Bronchus fibroblast of lung (primary cell): ENCODE data around the genes EQTN, LINGO2, TOPORS and DNAJA1.

DNA sequence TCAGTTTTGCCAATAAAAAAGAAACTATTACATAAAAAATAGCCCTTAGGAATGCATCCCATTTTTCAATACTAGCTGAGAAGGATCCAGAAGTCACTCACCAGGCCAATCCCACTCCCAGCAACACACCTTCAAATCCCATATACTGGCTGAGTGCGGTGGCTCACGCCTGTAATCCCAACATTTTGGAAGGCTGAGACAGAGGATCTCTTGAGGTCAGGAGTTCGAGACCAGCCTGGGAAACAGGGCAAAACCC is 388.8 kb downstream of the ELAVL2 start:
- RAMPAGE, long total RNA, result no peak

DNA sequence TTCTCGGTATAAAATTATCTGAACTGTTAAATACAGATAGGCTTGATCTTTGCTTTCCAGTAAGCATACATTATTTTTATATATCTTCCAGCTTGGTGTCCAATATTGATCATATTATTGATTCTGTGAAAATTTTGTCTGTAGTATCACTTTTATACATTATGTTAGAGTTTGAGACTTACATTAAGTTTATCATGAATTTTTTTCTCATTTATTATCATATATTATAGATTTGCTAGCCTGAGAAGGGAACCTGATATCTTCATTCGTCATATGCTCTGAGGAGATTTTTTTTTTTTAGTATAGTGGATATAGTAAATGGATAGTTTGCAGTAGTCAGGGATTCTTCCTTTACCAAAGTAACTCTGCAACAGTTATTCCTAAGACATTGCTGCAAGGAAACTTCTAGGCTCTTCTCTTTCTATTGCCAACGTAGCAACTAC is 70.6 kb downstream of the TUSC1 start:
- RAMPAGE, long total RNA, result no peak

DNA sequence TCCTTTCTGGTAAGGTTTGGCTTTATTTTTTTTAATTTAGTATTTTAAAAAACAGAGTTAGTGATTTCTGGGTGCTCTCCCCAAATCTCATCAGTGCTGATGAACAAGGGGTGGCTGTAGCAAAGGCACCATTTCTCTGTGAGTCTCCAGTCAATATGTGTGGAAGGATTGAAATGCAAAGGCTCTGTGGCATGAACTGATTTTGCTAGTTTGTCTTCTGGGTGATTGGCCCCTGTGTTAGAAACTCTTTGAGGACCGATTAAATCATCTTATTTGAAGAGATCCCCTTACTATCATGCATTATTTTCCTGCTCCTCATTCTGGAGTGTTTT is 575 bp downstream of the TEK start:
- RAMPAGE, long total RNA, result no peak

- RAMPAGE, long total RNA, result no peak
Observed at GRCh38 chr9:27297026-27297460, at the start of gene EQTN. Gene EQTN, minus strand, starts transcription at chr9:27297150.

DNA sequence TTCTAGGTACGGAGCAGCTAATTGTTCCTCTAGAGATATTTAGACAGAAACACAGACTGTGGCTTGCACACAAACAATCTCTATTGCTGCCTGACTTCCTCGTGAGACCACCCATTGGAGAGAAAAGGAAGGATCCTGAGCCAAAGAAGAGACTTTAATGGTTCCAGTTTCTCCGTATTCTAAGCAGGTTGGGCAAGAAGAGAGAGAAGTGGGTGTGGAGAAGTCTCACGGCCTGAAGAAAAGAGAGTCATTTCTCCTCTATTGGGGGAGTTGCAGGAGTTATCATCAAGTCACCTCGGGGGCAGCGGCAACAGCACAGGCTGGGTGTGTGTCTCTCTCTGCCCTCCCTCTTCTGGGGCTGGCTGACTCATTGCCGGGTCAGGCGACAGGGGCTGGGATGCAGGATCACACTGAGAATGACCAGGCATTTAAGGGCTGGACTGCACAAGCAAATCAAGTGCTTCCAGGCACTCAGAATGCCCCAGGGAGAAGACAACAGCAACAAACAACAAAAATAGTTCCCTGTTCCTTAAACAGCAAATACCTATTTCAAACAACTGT is 6.2 kb upstream of the EQTN start:
- RAMPAGE, long total RNA, result no peak

DNA sequence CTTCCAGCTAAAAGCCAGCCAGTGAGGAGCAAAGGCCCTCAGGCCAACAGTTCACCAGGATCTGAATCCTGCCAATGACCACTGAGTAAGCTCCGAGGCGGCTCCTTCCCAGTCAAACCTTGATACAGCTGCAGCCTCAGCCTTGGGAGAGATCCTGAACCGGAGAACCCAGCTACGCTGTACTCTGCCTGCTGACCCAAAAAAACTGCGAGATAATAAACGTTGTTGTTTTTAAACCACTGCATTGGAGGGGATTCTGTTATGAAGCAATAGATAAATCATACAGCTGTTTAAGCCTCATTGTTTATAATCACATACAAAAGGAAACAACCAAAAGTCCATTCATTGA is 49.0 kb upstream of the IFNK start:
- RAMPAGE, long total RNA, result no peak

GRCh38 chr9:27533495-27534513 is 4.2 kb upstream of the MOB3B start:
- RAMPAGE, long total RNA, result no peak

GRCh38 chr9:27601232-27601867 is 28.1 kb upstream of the C9orf72 start:
- RAMPAGE, long total RNA, result no peak

GRCh38 chr9:27664070-27664632 is 90.9 kb upstream of the C9orf72 start:
- RAMPAGE, long total RNA, result no peak

DNA sequence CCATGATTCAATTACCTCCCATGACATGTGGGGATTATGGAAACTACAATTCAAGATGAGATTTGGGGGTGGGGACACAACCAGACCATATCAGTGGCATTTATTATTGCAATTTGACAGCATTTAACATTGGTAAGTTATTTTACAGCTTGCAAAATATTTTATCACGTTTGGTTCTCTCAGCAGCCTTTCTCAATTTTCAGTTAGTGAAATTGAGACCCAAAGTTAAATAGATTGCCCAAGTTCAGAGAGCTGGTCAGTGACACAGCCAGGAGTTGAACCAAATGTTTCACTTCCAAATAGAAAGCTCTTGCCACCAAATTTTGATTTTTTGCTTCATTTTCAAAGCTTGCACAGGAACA is 271.4 kb upstream of the C9orf72 start:
- RAMPAGE, long total RNA, result no peak

DNA sequence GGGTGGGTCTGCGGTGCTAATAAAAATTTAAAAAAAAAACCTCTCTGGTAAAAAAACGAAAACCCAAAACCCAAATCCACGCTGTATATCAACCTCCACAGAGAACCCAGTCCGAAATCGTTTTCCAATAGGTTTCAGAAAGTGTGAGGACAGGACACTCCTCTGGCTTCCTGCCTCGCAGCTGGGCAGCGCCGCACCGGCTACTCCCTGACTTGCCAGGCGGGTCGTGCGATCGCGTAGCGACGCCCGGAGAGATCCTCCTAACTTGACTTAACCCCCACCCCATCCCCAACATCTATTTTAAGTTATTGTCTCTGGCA is 868 bp downstream of the LINGO2 start:
- RAMPAGE, long total RNA, result no peak

GRCh38 chr9:29212953-29214176 is at the start of gene LINGO2:
Gene LINGO2, minus strand, starts transcription at chr9:29213601.
- RAMPAGE, long total RNA, result no peak

- RAMPAGE, long total RNA, result no peak
Observed at GRCh38 chr9:31347126-31347684, 1037.2 kb upstream of the ACO1 start.

DNA sequence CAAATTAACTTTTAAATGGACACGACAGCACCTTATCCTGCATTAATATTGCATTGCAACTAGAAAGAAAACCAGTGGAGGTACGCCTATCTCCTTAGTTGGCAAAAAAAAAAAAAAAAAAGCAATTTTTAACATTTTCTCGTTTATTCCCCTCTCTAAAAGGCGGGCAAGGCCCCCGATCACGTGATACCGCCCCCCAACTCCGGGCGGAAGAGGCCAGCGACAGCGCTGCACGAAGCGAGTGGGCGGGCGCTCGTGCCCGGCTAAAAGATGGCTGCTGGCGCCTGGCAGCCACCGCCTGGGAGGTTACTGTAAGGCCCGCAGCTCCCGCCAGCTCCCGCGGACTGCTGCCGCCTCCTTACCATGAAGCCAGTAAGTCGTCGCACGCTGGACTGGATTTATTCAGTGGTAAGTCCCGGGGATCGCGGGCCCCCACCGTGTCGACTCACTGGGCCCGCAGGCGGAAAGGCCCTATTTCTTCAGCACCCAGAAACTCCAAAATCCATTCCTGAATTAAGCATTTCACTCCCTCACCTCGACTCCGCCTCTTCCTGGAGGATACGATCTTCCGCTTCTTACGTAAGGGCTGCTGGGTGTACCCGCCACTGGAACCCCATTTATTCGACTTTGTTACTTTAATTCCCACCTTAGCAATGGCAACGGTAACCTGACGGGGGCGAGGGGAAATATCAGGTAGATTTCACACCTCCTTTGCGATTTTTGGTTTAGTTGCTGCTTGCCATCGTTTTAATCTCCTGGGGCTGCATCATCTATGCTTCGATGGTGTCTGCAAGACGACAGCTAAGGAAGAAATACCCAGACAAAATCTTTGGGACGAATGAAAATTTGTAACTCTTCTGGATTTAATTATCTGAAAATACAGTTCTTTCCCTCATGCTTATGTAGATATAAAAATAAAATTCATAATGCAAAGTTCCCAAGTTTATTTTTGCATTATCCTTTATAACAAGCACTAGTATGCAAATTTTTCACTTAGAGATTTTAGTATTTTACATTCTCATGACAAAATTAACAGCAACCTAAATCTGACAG is at the start of gene TOPORS:
TSS of gene TOPORS (minus strand) at position 515 of the 1,053 bp plus-strand sequence.
- RAMPAGE, long total RNA, result start-site peak on the plus strand centred at position 253 of the sequence, 19 bp wide, 38 and 49 reads in 2 replicates; start-site peak on the minus strand centred at position 523 of the sequence, 70 bp wide, 35 and 78 reads in 2 replicates

GRCh38 chr9:33024556-33025397 is at the start of gene DNAJA1:
Gene DNAJA1, plus strand, starts transcription at chr9:33025273.
- RAMPAGE, long total RNA, result start-site peak on the plus strand at chr9:33025228-33025328, 2,705 and 3,348 reads in 2 replicates

- RAMPAGE, long total RNA, result no peak
Observed at GRCh38 chr9:33034819-33035507, 9.9 kb downstream of the DNAJA1 start.

- RAMPAGE, long total RNA, result no peak
Observed at GRCh38 chr9:33042188-33042890, 17.3 kb downstream of the DNAJA1 start.

DNA sequence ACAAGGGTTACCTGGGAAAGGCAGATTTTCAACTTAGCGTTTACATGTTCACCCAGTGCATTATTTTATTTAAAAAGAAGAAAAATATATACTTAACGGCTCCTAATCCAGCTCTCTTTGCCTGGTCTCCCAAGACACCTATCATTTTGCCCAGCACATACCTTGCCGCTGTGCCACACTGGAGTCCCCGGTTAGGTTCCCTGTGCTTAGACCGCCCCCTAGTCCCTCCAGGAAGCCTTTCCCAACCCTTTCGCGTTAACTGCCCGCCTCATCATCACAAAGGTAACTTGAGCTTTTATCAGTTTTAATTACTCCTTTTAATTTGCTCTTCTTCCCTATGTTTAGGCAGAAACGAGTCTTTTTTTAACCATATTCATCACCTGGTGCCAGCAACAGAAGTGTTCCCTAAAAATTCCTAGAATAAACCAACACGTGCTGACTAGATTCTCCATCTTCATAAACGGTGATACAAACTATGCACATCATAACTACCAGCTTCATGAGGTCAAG is 19.7 kb downstream of the DNAJA1 start:
- RAMPAGE, long total RNA, result no peak

DNA sequence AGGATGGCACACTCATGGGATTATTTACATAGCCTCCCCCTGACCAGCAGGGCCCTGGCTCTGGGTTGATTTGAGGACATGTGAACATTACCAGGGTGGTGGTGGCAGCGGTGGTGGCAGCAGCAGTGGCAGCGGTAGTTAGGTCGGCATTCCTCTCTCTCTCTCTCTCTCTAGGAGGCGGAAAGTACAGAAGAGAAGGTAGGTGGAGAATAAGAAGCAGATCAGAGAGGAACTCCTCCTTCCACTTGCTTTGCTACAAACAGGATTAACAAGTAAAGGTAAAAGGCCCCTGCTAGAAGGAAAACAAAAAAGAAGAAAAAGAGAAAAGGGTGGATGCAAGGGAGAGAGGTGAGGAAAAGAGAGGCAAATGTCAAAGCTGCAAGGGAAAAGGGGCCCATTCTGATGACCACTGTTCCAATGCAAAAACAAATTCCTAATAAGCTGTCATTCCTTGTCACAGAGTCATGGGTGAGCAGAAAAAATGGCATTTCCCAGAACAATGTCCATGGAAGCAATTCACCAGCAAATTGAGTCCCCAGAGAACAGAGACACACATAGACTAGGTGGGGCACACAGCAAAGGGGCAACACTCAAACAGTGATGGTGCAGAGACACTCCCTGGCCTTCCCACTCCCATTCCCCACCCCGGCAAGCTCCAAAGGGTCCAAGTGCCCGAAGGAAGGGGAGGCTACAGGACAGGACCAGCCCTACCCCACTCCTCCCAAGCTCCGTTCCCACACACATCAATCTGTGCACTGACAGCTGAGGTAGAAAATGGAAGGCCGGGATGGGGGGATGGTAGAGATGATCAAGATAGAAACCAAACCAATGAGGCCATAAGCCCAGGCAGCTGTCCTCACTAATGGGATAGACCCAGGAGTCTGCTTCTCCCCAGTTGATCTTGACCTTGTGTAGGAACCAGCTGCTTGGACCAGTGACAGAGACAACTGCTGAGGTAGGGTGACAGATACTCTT is 38.9 kb downstream of the B4GALT1 start:
- RAMPAGE, long total RNA, result no peak

DNA sequence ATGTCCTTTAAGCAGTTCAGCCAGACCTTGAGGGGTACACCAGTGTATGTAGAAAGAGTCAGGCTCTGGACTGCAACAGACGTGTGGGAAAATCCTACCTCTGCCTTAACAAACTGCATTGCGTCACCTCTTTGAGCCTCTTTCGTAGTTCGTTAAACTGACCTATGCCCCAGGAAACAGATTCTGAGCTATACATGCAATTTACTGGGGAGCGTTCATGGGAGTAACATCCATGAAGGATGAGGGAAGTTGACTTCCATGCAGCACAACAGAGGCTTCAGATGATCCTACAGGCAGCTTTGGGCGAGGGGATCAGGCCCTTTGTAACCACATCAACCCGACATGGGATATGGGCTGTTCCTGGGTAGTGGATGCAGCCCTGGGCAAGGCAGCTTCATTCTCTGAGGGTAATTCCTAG is 4.2 kb downstream of the SPINK4 start:
- RAMPAGE, long total RNA, result no peak